HTR-8/SVneo (cell line): ENCODE results near the genes ARHGEF28, ANKRD31 and LHFPL2.

- RRBS, result no CpG with 5 or more reads among the region's 6 CpGs
Observed at GRCh38 chr5:73273248-73274070, 100.5 kb downstream of the TMEM174 start.

- RRBS, result no CpG with 5 or more reads among the region's 12 CpGs
Observed at GRCh38 chr5:73499174-73499649, 970 bp downstream of the BTF3 start.

GRCh38 chr5:73501470-73502047, 3.3 kb downstream of the BTF3 start:
- RRBS, result no CpG with 5 or more reads among the region's 7 CpGs

DNA sequence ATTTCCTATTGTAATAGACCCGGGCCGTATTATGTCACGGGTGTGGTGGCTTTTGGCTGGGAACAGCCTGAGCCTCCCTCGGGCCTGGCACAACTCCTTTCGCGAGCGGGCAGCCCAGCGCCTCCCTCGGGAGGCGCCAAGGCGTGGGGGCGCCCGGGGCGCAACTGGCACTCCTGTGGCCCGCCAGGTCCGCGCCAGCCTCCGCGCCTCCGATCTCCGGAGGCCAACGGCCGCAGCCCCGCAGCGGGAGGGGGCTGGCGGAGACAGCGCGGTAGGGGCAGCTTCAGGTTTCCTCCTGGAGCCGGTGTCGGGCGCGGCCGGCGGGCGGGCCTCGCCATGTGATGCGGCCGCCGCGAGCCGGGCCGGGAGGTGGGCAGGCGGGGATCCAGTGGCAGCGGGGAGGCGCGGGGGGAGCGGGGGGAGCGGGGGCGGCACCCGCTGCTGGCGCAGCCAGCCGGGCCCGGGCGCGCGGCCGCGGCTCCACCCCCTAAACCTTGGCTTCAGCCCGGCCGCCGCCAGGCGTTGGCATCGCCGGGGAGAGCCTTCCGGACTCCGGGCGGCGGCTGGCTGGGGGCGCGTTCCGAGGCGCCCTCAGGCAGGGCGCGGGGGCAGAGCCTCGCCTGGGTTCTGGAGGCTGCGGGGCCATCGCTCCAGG, at the start of gene ARHGEF28:
Gene ARHGEF28 (plus strand): TSS at position 528 of the 655 bp plus-strand sequence.
- RRBS, result 1% methylated on average over 34 of the region's 77 CpGs

DNA sequence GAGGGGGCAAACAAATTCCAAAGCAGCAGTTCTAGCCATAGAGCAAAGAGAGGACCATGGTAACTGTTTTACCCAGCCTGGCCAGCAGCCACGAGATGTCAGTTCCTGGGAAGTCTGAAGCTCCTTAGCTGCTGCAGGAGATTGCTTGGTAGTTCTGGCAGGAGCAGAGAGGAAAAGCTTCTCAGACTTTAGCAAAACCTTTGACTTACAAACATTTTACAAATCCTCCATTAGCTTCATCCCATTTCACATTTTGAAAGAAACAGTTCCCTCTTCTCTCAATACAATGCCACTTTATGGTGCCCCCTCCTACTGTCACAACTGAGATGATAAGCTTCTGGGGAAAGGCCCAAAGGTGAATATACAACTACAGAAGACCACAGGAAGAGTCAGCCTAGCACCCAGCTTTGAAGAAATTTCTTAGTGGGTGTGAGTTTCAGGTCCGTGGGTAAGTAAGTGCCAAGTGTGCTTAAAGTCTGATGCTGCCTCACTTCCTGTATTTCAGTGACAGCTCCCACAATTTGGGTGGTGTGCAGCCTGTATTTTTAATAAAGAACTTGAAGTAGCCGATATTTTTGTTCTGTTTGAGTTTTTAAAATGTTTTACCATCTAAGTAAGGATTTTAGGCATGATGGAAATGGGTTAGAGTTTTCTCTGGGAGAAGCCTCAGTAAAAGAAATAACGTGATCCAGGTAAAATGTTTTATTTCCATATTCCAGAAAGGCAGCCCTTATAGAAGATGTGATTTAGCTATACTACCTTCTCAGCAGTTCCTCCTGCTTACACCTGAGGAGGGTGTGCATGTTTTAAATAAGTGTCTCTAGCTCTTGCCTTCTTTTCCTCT, 68.1 kb downstream of the ARHGEF28 start:
- RRBS, result no CpG with 5 or more reads among the region's 4 CpGs

GRCh38 chr5:74272081-74272589, 368.4 kb downstream of the ENC1 start:
- RRBS, result no CpG with 5 or more reads among the region's 1 CpG

DNA sequence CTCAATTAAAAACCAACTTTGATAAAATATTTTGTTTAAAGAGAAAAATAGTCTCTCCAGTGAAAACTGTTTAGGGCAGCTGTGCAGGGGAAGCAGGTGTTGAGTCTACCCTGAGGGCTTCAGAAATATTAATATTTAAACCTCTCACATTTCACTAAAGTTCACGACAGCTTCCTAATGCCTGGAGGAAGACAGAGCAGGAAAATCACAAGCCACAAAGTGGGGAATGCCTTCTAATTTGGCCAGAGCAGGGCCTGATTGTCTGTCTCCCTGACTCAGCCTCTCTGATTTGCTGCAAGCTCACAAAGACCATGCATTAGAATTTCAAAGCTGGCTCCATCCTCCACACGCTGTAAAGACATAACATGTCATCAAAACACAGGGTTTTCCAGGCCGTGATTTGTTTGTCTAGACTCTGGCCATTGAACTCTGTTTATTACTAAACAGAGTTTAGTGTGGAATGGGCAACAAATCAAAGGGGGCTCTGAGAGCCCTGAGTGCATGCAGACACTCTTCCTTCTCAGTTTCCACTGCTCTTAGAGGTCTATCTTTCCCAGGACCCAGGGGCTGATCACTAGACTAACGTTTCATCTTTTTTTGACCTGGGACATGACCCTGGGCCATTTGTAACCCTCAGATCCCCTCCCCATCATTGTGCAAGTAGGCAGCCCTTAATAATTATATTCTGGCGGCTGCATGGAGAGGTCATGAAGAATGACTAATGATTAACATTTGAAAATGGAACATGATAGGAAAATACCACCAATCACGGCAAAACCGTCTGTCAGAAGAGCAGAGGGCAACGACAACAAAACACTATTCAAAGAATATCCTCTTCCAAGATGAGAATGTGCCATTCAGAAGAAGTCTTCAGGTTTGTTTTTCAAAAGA, 140.3 kb downstream of the ENC1 start:
- RRBS, result no CpG with 5 or more reads among the region's 8 CpGs

- RRBS, result no CpG with 5 or more reads among the region's 3 CpGs
Observed at GRCh38 chr5:74916618-74917122, 50.5 kb upstream of the FAM169A start.

GRCh38 chr5:75236347-75237509, at the start of gene ANKRD31:
Gene ANKRD31, minus strand, starts transcription at chr5:75236878.
- RRBS, result no CpG with 5 or more reads among the region's 60 CpGs

GRCh38 chr5:76220780-76221250, 137.6 kb downstream of the SV2C start:
- RRBS, result no CpG with 5 or more reads among the region's 2 CpGs

DNA sequence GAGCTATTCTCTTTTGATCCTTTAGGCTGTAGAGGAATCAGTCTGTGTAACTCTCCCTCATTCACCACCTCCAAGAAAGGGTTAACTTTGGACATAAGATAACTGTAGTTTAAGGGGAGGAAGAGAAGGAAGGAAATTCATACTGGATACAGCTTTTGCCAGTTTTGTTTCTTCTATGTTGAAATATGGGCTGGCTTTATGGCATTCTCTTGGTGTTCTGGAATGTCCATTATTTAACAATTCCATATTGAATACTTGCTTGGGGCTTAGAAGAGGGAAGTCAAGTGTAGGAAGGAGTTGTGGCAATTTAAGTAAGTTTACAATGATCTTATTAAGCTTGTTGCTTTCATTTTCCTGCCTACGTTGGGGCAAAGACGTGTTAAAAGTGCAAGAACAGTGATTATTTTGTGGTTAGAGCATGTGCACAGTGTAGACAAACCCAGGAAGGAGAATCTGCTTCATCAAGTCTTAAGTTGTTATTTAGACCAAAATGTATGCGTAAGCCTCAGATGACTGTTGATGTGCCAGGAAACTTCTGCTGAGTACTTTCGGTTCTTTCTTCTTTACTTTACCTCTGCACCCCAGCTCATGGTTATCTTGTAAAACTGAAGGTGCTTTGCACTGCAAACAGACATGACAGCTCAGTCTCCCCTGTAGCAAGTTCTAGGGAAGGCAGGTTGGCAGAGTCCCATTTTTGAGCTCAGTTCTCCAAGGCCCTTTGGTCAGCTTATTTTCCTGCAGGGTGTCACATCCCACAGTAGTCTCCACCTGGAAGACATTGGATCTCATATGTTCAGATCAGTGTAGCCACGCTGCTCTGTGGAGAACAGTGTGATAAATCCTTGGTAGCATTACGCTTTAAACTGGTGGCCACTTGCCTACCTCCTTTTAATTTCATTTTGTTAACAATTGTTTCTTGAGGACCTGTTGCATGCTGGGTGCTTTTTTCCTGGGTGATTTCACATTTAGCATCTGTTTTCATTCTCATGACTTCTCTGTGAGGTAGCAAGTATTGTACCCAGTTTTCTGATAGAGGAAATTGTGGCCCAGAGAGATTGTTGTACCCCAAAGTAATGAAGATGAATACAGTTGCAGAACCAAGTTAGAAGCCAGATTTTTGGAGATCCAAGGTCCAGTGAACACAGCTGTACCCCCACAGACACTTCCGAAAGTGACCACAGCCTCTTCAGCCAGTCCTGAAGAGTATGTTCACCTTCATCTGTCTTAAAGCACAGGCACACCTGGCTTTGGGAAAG, 75.6 kb downstream of the F2RL2 start:
- RRBS, result no CpG with 5 or more reads among the region's 7 CpGs

GRCh38 chr5:76804206-76804889, 14.5 kb upstream of the F2RL1 start:
- RRBS, result no CpG with 5 or more reads among the region's 13 CpGs

- RRBS, result no CpG with 5 or more reads among the region's 8 CpGs
Observed at GRCh38 chr5:76811102-76811740, 7.6 kb upstream of the F2RL1 start.

DNA sequence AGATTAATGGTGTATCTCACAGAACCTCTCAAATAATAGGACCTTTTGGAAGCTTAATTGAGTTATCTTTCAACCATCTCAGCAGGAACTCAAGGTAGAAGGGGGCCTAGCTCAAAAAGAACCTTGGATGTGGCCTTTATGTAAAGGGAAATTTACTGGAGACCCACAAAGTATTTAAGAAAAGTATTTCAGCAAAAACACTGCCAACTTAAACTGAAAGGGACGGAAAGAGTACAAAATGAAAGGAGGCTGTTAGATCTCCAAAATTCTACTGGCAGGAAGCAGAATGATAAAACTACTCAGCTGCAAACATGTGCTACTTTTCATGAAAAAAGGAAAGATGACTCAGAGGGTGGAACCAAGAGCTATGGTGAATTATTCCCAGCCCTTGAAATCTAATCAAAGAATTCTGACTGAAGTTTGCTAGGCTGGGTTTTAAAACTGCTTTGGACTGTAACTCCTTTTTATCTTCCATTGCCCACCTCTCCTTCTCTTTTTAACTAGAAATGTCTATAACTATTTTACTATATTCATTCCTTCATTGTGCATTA, 58.5 kb upstream of the ZBED3 start:
- RRBS, result no CpG with 5 or more reads among the region's 1 CpG

DNA sequence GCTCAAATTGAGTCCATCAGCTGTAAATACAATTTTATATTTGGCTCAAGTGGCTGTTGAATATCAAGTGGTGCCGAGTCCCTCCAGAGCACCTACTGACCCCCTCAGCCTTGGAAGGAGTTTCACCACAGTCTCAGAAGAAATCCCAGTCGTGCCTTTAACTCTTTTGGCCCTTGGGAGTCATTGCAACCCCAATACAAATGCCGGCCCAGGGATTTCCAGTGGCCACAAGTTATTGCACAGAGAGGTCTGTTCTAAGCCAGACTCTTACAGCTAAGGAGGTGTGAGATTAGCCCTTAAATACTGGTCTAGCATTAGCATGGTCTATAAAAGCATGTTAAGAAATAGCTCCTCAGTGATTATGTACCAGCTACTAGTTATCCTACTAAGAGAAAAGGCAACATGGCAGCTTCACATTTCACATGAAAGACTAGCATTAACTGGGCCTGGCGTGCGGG, 125.0 kb downstream of the SCAMP1 start:
- RRBS, result no CpG with 5 or more reads among the region's 5 CpGs

GRCh38 chr5:78509904-78510918, 138.4 kb downstream of the LHFPL2 start:
- RRBS, result 97% methylated on average over 13 of the region's 62 CpGs

DNA sequence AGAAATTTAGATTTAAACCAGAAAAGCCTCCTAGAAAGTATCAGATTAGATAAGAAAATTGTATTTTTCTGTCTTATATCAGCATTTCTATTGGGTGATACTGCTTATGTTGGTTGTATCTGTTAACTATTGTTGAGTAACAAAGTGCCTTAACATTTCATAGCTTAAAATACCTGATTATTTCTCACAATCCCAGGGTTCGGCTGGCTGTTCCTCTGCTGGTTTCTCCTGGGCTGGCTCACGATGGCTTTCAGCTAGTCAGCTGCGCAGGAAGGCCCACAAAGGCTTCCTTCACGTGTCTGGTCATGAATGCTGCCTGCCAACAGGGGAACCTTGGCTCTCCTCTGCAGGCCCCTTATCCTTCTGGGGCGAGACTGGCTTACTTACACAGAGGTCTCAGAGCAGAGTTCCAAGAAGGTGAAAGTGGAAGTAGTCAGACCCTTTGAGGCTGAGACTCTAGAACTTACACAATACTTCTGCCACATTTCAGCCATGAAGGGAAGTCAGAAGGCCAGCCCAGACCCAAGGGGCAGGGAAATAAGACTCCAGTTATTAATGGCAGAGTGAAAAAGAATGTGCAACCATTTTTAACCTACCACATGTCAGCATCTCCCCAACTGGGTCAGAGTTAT, 99.6 kb downstream of the LHFPL2 start:
- RRBS, result no CpG with 5 or more reads among the region's 5 CpGs

GRCh38 chr5:78628016-78628762, 20.4 kb downstream of the LHFPL2 start:
- RRBS, result no CpG with 5 or more reads among the region's 8 CpGs

DNA sequence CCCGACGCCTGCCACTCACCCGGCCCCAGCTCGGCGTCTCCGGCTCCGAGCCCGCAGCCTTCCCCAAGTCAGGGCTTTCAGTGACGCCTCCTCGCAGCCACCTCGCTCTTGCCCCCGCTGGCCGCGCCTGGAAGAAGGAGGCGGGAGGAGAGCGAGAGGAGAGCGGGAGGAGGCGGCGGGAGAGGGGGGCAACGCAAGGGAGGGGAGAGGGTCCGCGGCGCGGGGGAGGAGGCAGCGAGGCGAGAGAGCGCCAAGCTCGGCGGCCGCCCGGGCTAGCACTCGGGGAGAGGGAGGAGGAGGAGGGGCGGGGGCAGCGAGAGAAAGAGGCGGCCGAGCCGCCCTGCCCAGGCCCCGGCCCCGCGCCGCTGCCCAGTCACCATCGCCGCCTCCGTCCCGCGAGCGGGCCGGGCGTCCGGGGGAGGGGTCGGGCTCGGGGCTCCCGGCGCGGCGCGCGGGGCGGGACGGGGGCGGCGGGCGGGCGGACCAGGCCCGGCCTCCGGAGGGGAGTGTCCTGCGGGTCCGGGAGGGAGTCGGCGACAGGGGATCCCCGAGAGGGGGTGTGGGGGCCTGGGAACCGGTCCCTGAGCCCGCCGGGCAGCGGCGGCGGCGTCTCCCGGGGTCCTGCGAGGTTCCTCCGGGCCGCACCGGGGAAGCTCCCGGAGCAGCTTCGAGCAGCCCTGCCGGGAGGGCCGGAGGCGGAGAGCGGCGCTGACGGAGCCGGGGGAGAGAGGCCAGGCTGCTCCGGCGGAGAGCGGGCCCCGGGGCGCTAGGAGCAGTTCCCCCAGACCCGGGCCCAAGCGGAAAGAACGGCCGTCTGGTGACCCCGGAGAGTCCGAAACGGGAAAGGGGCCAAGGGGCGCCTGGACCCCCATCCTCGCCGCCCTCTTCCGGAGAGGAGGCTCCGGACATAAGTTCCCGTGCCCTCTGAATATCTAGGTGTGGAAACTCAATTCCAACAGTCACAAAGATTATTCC, at the start of gene LHFPL2:
Gene LHFPL2 (minus strand): TSS at position 293 of the 975 bp plus-strand sequence.
- RRBS, result 2% methylated on average over 44 of the region's 110 CpGs